Sigmoid colon (tissue), 4 donors: Measurements from ENCODE around the gene KIZ.

DNA sequence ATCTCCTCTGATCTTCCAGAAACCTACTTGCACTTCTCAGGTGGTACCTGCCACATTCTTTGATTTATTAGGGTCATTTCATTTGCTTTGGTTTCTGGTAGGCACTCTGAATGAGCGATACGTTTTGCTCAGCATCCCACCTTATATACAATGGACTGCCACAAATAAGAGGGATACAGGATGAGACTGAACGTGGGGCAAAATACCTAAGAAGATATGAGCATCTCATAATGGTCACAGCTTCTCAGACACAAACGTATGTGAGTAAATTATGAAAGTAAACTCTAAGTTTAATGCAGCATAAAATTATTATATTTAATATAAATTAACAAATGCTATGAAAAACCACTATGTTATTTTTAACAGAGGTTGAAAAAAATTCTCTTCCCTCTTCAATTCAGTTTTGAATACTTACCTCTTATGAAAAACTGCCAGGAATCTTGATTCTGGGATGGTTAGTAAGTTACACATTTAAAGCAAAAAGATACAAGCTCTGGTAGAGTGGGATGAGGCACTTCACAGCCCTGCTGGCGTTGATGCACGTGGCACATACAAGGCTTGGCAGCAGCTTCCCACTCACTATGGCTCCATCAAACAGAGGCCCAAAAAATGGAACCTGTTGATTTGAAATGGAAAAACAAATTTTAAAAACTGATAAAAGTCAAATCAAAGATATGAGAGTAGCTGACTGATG is 104.6 kb downstream of the INSM1 start:
- PRO-cap: no peak
- RAMPAGE, long total RNA, 4 experiments: no peak in any of the 4 experiments

GRCh38 chr20:20549192-20549916 is 163.1 kb downstream of the RALGAPA2 start:
- PRO-cap: no peak
- RAMPAGE, long total RNA, 4 experiments: no peak in any of the 4 experiments

DNA sequence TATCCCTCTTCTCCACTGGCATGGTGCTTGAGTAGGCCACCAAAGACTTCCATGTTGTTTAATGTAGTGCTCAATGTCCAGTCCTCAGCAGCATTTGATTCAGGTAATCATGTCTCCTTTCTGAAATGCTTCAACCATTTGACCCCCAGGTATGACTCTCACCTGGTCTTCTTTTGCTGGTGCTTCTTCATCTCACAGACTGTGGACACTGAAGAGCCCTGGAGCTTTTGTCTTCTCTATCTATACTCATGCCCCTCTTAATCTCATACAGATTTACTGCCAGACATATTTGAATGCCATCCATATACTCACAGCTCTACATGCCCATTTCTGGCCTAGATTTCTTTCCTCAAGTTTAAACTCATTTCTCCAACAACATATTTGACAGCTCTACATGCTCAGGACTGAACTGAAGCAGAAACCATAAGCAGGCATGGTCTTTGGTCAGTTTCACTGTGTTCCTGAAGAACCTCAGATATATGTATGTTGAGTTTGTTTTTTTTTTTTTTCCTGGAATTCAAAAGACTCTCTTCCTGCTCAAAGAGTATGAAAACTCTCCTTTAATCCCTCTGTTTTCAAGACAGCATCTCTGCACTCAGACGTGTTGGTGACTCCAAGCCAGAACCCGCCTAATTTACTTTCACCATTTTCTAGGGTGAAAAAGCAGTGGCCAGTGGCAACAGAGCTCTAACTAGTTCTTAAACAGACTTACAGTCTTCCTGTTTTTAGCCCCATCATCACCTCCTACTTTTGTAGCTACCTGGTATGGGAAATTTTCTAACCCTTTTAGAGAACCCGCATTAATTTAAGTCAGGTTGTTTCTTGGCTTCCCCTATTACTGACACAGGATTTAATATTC is 137.3 kb downstream of the RALGAPA2 start:
- PRO-cap: no peak
- RAMPAGE, long total RNA, 4 experiments: no peak in any of the 4 experiments

DNA sequence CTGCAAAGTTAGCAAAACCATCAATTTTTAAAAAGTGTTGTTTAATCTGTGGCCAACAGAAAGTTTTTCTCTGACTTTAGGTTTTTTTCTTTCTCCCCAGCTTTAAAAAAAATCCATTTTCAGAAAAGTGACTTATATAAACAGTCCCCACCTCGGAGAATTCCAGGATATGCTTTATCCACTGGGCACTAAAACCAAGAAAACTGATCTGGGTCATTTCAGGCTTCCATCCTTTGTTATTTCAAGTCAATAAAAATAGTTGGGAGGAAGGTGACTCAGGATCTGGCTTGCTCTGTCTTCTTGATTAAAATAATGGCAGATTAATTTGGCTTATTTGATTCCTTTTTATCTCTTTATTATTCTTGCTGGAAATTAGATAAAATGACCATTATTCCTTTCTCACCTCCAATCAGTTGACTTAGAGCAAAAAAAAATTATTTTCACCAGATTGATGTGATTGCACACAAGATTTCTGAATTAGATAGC is 19.2 kb upstream of the RALGAPA2 start:
- PRO-cap: no peak
- RAMPAGE, long total RNA, 4 experiments: no peak in any of the 4 experiments

- PRO-cap: unidirectional peak, minus-strand start at chr20:20743918
- RAMPAGE, long total RNA, 4 experiments: no peak in any of the 4 experiments
Observed at GRCh38 chr20:20743272-20744193, 31.1 kb upstream of the RALGAPA2 start.

DNA sequence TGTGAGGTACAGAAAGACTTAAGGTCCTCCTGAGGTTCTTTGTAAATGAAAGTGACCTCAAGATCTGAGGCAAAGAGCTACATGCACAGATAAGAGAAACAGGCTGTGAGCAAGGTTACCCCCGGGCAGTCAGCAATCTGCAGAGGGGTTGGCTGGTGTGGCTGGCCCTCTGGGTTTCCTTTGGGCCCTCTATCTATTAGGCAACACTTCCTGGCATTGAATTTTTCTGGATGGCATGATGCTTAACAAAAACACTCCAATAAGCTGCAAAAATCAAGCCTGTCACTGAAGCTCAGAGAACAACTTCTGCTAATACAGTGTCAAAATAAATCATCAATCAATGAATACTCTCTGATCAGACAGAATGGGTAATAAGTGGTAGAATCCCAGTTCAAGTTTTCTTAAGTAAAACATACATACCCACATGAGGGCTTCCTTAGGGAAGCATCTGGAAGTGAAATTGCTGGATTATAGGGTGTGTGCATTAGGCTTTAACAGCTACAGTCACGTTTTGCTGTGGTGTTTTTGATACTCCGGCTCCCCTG is 49.0 kb upstream of the RALGAPA2 start:
- PRO-cap: no peak
- RAMPAGE, long total RNA, 4 experiments: no peak in any of the 4 experiments

DNA sequence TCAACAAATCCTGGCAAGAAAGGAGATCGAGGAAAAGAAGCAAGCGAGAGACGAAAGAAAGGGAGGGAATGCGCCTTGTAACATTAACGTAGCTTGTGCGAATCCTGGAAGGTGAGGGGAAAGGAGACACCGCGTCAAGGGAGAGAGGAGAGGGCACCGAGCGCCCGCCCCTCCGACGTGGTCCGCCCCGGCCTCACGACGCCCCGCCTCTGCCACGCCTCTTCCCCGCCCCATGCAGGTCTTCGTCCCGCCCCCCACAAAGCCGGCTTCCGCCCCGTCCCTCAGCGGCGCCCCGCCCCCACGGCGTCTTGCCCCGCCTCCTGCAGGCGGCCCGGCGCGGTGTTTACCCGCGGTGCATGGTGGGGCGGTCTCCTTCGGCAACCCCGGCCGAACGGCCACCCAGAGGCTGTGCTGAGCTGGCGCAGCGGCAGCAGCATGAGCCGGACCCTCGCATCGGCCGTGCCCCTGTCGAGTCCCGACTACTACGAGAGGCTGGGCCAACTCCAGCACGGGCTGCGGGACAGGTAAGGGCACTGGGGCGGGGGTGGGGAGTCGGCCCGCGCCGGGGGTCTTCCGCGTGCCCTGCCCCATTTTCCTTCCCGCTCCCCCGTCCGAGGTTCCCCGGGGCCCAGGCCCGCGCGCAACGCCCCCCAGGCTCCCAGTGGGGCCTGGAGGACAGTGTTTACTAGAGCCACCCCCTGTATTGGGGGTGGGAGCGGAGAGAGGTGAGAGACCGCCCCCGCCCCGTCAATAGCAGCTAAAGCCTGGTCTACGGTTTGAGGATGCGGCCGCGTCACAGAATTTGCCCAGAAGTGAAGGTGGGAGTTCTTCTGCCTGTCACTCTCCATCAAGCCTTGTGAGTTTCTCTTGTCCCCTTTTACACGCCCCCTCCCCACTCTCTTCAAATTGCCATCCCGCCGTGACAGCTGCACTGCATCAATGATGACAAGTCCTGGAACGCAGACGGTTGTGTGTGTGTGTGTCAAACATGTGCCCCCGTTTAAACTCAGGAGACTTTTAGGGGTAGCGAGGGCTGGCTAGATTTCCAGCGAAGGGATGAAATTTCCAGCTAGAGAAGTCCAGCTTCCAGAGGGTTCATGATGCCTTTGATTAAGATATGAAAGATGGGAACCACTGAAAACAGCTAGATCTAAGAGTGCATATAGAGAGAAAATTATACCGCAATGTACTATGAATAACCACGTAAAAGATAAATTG is at the start of gene KIZ:
Gene KIZ (plus strand): TSS at position 402 of the 1,218 bp plus-strand sequence.
- PRO-cap: bidirectional peak, plus-strand start at position 346 of the sequence, minus-strand start at position 211 of the sequence
- RAMPAGE, long total RNA, 4 experiments: start-site peak on the plus strand in 4 of 4 experiments, centred at positions 393 to 399 of the sequence, 1,156 to 1,684 reads per replicate

GRCh38 chr20:21136162-21136760 is 10.4 kb downstream of the KIZ start:
- PRO-cap: no peak
- RAMPAGE, long total RNA, 4 experiments: no peak in any of the 4 experiments

- PRO-cap: no peak
- RAMPAGE, long total RNA, 4 experiments: no peak in any of the 4 experiments
Observed at GRCh38 chr20:21333549-21334221, 30.6 kb downstream of the XRN2 start.

GRCh38 chr20:21557117-21557993 is 43.5 kb upstream of the NKX2-2 start:
- PRO-cap: no peak
- RAMPAGE, long total RNA, 4 experiments: no peak in any of the 4 experiments

DNA sequence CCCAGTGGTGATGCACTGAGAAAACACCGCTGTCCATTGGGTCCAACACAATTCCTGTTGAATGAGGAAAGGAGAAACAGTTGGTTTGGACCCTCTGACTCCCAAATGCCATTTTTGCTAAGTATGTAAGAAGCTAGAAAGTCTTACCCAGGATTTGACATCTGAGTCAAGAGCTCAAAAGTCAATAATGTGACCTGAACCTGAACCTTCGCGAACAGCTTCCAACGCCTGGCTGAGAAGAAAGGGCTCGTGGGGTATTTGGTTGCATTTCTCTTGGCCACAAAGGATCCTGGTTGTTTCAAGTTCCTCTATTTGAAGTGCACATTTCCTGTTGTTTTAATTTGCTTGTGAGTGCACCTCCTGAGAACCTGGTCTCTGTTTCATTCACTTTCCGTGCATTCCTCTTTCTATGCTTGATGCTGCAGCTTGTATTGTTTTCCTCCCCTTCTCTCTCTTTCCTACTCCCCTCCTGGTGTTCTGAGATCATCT is 212.6 kb downstream of the FOXA2 start:
- PRO-cap: no peak
- RAMPAGE, long total RNA, 4 experiments: no peak in any of the 4 experiments

DNA sequence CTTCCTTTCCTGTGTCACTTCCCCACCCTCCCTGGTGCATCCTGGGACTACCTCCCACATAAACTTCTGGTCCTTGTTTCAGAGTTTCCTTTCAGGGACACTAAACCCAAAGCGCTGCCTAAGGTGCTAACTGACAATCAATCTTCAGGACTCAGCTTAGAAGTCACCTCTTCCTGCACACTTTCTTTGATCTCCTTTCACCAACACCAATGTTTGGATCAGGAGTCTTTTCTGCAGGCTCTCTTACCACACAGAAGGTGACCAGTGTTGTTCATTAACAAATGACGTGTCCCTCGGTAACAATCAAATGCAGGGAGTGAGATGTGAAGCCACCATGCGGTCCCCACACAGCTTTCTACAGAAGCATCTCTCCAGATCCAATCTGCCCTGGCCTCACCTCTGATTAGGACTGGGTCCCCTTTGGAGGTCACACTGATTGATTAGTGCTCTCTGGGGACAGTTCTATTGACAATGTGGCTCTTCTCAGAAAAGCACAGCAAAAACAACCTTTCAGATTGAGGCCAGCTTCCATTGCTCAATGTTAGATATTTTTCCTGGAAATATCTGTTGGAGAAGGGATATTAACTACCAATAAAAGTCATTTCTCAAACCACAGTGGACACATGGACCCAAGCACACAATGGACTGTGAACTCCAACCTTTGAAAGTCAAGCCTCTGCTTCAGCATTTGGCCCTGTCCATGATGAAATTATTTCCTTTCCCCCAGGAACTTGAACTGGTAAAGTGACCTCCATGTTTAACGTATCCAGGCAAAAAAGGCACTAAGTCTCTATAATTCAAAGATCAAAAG is 118.8 kb downstream of the FOXA2 start:
- PRO-cap: no peak
- RAMPAGE, long total RNA, 4 experiments: no peak in any of the 4 experiments

GRCh38 chr20:22568710-22569333 is 15.6 kb downstream of the FOXA2 start:
- PRO-cap: no peak
- RAMPAGE, long total RNA, 4 experiments: no peak in any of the 4 experiments

GRCh38 chr20:22586961-22587653 is 2.7 kb upstream of the FOXA2 start:
- PRO-cap: no peak
- RAMPAGE, long total RNA, 4 experiments: no peak in any of the 4 experiments

GRCh38 chr20:22795639-22796041 is 211.3 kb upstream of the FOXA2 start:
- PRO-cap: no peak
- RAMPAGE, long total RNA, 4 experiments: no peak in any of the 4 experiments

DNA sequence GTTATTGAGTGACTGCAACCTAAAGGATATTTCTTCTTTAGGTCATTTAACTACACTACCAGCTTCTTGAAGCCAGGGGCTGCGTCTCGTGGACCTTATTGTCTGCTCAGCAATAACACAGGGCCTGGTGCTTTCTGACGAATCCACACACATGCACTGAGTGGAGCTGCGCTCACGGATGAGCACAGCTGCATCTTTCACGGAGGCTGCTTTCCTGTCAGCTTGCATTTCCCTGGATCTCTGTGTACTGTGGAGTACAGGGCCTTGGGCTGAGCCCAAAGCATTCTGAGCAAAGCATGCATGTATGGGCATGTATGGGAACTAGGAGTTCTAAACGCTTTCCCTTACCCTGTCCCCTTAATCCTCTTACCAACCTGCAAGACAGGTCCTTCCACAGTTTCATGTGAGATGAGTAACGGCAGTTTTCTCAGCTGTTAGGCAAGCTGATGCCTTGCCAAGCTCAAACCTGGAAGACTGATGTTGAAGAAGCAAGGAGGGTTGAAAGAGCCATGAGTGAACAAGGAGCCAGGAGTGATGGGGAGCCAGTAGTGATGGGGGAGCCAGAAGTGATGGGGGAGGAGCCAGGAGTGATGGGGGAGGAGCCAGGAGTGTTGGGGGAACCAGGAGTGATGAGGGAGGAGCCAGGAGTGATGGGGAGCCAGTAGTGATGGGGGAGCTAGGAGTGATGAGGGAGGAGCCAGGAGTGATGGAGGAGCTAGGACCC is 14.3 kb upstream of the CD93 start:
- PRO-cap: no peak
- RAMPAGE, long total RNA, 4 experiments: no peak in any of the 4 experiments

DNA sequence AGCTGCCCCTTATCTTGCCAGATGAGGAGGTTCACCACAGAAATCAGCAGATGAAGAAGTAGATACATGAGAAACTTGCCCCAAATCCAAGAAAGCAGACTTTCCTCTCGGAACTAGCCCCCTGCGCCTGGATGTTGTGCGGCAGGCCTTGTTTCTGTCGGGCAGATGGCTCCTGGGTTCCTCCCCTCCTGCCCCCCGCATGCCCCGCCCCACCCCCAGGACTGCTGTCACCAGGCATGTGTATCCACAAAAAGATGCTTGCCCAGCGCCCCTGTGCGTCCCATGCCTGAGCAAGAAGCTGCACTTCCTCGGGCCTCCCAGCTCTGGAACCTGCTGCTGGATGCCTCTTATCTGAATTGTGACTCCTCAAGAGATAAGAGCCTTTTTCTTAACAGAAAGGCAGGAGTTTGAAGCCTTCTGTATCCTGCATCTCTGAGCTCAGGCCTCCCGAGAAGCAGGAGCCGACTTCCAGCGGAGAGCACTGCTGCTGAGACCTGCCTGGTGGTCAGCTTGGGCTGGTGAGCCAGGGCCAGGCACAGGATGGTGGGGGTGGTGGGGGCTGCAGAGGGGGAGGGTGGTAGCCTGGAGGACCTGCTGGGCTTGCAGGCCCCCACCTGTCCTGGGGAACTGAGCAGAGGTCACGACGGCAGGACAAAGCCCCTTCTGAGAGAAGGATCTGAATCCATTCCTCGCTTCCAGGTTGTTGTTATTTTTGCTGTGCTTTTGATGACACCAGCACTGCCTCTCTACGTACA is 35.4 kb upstream of the CD93 start:
- PRO-cap: no peak
- RAMPAGE, long total RNA, 4 experiments: no peak in any of the 4 experiments

DNA sequence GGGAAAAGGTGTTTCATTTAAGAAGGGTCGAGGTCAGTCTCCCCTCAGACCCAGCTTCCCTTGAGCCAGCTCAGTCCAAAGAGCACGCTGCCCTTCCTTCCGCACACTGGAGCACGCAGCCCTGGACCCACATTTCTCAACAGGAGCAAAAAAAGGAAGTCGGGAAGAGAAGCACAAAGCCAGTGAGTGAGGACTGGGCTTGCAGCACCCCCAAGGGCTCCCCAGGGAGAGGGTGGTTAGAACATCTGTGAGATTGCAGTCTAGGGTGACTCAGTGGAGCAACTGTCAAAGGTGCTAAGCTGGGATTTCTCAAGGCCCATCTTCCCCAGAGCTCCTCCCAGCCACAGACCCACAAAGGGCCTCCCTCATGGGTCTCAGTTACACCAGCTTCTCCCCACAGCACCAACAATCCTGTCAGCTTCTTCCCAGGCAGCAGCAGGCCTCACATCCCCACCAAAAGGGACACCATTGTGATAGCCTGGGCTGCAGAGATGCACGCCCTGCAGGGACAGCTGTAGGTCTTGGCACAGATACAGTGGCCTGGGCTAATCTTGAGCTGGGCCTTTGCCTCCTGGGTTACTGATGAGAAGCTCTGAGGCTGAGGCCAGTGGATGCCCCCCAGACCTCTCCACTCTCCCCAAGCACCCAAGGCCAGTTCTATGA is 39.6 kb upstream of the CD93 start:
- PRO-cap: no peak
- RAMPAGE, long total RNA, 4 experiments: no peak in any of the 4 experiments

- PRO-cap: unidirectional peak, minus-strand start at chr20:23140716
- RAMPAGE, long total RNA, 4 experiments: no peak in any of the 4 experiments
Observed at GRCh38 chr20:23140555-23140865, 54.4 kb upstream of the CD93 start.

DNA sequence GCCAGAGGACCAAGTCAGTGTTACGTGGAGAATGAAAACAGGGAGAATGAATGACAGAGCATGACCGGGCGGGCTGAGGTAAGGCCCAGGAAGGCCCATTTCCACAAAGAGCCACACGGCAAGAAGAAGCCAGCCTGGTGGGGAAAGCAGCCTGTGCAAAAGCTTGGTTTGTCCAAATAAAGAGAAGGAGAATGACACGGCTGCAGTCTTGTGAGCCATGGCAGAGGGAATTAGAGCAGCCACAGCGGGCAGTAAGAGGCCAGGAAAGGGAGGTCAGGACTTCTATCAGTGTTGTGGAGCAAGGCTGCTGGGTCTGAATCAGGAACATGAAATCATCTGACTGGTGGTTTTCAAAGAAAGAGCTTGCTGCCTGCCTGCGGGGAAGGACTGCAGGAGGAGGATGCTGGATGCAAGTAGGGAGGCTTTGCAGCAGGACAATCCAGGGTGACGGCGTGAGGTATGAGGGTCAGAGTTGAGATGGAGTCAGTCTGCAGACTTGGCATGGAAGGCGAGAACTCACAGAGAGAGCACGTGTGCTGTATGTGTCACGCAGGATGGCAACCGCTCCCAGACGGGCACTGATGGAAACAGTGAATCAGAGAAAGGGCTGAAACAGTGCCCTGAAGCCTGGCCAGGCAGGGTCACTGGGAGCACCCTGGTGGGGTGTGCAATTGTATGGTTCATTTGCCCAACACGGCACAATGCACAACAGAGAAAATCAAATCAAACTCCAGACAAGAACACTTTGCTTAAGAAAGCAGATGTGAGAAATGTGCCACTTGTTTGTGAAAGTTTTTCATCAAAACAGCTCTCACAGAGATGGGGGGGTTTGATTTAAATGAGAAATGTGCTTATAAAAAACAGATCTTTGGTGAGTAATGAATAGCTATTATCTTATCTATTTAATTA is 59.2 kb upstream of the CD93 start:
- PRO-cap: no peak
- RAMPAGE, long total RNA, 4 experiments: no peak in any of the 4 experiments